Umbilical cord (tissue), 2 donors: ENCODE data around the gene RTP4.

- RAMPAGE, long total RNA, result no peak
Measured at GRCh38 chr3:186908786-186909543, 21.4 kb upstream of the ST6GAL1 start.

GRCh38 chr3:186938477-186939258 lies 8.3 kb downstream of the ST6GAL1 start:
- RAMPAGE, long total RNA, result no peak

DNA sequence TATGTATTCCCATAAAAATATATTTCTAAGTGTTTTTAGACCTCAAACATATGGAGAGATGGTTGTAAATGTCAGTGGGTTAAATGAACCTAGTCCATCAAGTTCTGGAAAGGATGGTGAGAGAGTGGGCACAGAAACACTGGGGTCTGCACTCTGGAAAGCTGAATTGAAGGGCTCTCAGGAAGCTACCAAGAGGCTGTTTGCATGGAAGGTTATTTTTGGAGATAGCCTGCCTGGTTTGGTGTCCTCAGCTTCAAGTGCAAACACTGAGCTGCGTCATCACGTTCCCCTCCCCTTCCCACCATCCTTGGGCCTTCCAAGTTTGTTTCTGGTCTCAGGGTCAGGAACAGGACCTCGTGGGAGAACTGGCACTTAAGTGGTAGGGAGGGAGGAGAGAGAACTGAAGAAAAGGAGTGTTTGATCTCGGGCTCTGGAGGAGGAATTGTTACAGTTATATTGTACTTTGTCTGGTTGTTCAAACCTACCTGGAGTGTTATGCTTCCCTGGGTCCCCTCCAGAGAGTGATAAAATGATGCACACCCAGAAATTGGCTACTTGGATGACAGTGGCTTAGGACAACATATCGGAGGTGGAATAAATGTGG lies 10.6 kb downstream of the ST6GAL1 start:
- RAMPAGE, long total RNA, result no peak

GRCh38 chr3:187027357-187028080 lies 97.2 kb downstream of the ST6GAL1 start:
- RAMPAGE, long total RNA, result no peak

GRCh38 chr3:187078002-187078569 lies 61.2 kb downstream of the RPL39L start:
- RAMPAGE, long total RNA, result no peak

DNA sequence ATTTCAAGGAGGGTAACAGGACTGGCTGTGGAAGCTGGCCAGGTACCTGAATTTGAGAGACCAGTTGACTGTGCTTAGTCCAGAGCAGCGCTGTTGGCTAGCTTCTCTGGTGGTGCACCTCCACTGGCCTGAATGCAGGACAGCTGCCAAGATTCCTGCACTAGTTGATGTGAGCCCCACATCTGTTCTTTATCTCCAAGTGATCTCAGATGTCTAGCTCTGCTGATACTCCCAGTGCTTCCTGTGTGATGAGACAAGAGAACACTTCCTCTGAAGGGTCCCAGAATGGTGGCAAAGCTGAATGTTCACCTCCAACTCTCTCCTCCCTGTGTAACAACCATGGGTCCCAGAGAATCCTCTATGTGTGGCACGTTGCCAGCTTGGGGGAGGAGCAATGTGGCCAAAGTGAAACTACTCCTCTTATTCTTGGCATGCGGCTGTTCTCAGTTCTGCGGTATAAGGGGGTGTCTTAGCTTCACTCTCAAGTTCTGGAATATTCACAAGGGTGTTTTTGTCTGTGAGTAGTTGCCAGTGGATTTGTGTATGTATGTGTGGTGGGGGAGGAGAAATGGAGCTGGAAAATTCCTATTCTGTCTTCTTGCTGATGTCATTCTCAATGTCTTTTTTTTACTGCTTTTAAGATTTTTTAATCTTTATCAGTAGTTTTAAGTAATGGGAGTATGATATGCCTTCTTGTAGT lies 37.6 kb downstream of the RPL39L start:
- RAMPAGE, long total RNA, result no peak

GRCh38 chr3:187287216-187287477 lies 4.4 kb downstream of the MASP1 start:
- RAMPAGE, long total RNA, result no peak

- RAMPAGE, long total RNA, result no peak
Measured at GRCh38 chr3:187367882-187369084, at the start of gene RTP4. Gene RTP4, plus strand, starts transcription at chr3:187368385.

DNA sequence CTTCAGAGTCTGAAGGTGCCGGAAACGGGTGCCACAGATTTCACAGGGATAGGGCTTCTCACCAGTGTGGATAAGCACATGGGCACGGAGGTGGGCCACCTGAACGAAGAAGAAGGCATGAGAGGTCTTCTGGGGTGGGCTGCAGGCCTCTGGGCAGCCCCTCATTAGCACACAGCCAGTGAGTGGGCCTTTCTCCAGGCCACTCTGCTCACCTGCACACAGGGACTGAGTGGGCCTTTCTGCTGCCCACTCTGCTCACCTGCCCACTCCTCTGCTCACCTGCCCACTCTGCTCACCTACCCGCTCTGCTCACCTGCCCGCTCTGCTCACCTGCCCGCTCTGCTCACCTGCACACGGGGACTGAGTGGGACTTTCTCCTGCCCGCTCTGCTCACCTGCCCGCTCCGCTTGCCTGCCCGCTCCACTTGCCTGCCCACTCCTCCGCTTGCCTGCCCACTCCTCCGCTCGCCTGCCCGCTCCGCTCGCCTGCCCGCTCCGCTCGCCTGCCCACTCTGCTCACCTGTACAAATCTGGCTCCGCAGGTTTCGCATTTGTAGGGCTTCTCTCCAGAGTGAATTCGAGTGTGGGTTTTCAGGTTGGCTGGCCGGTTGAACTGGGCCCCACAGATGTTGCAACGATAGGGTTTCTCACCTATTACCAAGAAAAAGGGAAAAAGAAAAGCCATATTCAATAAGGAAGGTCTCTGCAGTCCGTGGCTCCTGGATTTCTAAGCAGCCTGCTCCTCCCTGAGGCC lies 20.1 kb downstream of the BCL6 start:
- RAMPAGE, long total RNA, result no peak

- RAMPAGE, long total RNA, result no peak
Measured at GRCh38 chr3:187736356-187737150, 8.7 kb downstream of the BCL6 start.

GRCh38 chr3:187795497-187796075 lies 50.3 kb upstream of the BCL6 start:
- RAMPAGE, long total RNA, result no peak

GRCh38 chr3:187862736-187863081 lies 117.4 kb upstream of the BCL6 start:
- RAMPAGE, long total RNA, result no peak

DNA sequence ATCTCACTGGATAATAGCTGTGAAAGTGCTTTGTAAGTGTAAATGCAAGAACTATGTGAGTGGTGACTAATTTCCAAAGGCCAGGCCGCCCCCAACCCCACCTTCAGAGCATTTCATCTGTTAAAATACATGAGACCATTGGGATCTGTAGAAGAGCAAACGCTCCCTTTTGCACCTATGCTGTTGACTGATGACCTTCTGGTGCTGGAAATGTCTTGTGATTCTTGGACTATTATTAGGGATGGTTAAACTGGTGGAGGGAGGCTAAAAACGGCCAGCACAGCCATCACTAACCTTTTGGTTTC lies 196.7 kb upstream of the LPP start:
- RAMPAGE, long total RNA, result no peak

DNA sequence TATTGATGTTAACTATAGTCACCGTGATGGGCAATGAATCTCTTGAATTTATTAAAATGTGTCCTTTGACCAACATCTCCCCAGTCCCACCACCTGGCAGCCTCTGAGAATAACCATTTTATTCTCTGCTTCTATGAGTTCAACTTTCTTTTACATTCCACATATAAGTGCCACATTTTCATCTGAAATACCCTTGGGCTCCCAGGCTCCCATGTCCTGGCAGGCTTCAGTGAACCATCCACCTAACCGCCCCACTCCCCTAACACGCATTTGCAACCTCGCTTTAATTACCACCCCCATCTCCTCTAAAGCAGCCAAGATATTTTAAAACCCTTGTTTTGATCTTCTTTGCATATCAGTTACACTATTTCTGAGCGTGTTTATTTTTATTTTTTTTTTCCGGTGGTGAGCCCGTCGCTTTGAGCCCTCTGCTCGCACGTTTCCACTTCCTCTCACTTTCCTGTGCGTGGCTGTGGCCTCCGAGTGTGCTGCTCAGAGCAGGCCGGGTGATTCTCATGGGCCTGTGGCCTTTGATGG lies 195.5 kb upstream of the LPP start:
- RAMPAGE, long total RNA, result no peak

DNA sequence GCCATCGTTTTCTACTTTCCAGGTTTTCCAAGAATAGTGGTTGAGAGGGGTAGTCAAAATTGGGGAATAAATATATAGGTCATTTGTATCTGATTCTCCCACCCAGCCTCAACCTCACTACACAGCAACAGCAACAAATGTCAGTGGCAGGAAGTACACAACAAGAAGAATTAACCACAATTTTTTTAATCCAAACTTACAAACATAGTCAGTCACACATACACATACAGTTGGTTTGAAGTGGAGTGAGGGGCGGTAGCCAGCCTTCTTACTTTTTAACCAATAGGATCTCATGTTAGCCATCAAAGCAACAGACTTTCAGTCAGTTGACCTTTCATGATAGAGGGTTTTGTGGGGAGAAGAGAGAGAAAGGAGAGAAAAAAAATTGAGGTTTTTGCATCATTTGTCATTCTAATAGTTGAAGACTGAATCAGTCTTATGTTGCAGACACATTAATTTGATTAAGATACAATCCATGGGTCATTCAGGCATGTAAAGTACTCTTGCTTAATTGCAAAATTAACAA lies 159.8 kb upstream of the LPP start:
- RAMPAGE, long total RNA, result no peak

DNA sequence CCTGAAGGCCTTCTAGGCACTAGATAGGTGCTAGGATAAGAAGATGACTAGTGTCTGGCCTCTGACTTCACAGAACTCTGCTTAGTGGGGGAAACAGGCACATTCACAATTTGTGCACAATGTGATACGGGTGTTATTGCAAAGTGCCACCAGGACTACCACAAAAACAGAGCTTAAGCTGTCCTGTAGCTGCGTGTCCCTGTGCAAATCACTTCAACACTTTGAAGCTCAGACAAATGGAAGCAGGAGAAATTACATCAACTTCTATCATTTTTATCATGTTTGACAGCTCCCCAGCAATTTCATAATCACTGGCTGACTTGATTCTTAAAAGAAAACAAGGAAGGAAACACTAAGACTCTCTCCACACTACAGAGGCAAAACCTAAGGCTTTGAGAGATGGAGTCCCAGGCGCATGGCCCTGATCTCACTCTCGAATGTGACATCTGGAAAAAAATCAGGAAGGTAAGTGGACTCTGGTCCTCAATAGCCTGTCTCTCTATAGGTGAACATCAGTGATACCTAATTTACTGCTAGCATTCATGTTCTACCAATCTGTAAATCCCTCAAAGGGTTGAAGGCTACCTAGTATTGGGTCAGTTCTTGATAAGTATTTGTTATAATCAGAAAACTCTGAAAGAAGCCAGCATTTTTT lies 81.3 kb upstream of the LPP start:
- RAMPAGE, long total RNA, result no peak

DNA sequence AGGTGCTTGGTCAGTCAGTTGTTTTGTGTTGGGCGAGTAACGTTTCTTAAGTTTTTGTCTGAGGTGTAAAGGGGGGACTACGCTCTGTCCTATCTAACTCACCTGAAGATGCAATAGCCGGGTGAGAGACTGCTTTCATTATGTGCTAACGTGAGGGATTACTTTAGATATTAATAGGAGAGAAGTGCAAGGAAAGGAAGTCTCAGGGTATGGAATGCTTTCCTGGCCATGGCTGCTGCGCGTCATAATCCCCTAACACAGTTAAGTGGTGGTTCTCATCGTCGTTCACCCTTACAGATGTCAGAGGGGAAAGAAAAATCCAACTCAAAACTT lies 1.4 kb upstream of the LPP start:
- RAMPAGE, long total RNA, result no peak

DNA sequence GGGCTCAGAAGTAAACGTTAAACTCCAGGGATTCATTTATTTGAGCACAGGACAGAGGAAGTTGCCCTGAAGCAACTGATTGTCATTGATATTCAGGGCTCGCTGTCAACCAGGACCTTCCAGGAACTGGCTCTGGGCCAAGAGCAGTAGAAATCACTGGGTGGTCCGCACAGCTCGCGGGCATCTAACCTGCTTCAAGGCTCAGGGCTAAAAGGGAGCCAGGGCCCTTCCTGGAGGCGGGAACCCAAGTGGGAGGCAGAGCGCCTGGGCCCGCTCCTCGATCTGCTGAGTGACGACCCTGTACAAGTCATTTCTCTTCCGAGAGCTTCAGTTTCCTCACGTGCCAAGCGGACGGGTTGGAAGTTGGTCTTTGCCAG lies 994 bp upstream of the LPP start:
- RAMPAGE, long total RNA, result no peak

- RAMPAGE, long total RNA, result no peak
Measured at GRCh38 chr3:188158781-188159365, 4.9 kb downstream of the LPP start.

DNA sequence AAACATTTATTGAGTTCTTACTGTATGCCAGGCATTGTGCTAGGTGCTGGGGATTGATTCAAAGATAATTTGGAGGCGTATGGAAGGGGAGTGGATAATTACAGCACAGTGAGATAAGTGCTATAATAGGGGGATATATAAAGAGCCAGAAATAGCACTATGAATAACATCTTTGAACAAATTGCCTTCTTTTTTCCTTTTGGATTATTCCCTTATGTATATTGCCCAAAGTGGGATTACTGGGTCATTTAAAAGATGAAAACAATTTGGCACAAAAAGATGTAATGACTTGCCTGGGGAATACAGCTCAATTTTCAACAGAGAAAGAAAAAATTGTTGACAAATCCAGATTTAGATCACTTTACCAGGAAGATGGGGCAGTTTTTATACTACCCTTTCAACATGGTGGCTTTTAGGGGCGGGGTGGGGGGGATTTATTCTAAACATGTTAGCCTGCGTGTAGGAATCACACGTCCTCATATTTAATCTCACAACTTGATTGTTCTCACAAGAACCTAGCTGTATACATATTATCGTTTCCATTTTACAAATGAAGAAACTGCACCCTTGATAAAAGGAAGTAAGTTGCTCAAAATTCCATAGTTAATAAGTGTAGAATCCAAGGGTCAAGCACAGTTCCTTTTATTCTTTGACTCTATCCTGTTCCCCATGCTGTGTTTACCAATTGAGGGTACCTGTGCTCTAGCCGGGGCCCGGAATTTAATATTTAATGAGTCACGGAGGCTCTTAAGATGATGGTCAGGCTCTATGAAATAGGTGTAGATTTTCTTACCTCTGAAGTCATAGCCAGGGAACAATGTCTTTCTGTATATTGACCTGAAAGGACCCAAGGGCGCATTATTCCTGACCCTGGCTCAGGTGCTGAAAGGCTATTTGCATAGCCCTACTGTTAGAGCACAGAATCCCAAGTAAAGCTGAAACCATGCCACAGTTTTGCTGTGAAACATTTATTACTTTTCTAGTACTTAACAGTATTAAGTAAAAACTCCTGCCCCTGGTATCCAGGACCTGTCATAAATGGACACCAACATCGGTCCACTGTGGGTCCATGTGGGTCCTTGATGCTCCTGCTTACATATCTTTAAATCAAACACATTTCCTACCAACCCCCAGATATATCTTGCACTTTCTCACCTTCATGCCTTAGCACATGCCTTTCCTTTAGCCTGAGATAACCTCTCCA lies 65.1 kb downstream of the LPP start:
- RAMPAGE, long total RNA, result no peak